ENCODE results near the genes BRAF and CTAGE6.

GRCh38 chr7:140376324-140376736 lies 22.0 kb downstream of the SLC37A3 start:
- RRBS: no CpG with 5 or more reads among the region's 6 CpGs

DNA sequence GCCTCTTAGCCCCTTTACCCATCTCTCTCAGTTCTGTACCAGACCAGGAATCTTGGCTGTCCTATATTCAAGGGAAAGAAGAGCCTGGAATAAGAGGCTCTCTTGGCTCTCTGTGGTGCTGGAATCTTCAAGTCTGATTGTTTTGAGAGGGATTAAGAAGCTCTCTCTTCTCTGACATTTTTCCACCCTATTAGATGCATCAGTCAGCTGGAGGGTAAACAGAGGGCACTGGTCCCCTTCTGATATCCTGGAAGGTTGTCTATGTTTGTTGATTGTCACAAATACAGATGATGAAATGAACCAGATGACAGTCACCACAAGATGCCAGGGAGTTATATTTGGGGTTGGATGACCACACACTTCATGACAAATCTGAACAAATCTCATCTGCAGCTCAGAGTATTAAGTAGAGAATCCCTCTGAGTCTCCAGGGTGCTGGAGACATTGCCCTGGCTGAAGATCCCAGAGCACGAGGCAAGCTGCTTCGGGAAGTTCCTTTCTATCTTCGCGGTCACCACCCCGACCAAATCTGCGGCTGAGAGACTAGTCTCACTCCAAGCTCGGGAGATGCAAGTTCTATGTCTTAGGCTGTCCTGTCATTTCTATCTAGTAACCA lies 9.1 kb downstream of the DENND2A start:
- RRBS: no CpG with 5 or more reads among the region's 7 CpGs

- RRBS: no CpG with 5 or more reads among the region's 4 CpGs
Observed at GRCh38 chr7:140824358-140824751, 100.4 kb downstream of the BRAF start.

DNA sequence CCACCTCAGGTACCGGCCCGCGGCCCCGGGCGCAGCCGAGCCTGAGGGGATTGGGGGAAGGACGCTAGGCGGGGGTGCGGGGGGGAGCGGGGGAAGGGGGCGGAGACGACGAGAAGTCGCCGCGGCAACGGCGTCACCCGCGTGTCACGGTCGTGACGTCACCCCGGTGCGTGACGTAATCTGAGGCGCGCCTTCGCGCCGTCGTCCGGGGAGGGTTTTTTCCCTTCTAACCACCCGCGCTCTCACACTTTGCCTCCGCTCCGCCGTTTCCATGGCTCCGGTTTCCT lies at the start of gene BRAF:
BRAF (minus strand) TSS at position 60 of the 287 bp plus-strand sequence.
- RRBS: 2% methylated on average over 17 of the region's 39 CpGs

DNA sequence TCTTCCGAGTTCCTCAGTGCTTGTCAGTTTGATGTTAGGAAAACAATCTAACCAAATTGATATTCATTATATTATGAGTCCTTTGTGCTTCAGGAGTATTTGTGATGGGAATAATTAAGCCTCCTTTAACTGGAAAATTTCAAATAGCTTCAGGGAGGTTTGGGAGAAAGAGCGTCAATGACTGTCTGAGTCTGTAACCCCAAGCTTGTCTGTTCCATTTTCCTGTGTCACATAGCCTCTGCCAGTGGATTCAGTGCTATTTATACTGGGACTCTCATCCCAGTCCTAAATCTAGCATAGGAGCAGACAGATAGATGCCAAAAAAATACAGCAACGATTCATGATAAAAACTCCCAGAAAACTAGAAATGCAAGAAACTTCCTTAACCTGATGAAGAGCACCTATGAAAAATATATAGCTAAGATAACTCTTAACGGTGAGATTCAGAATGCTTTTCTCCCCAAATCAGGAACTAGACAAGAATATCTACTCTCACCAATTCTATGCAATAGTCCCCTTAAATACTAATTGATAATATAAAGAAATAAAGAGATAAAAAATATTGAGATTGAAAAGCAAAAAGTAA lies 15.8 kb upstream of the AGK start:
- RRBS: no CpG with 5 or more reads among the region's 4 CpGs

DNA sequence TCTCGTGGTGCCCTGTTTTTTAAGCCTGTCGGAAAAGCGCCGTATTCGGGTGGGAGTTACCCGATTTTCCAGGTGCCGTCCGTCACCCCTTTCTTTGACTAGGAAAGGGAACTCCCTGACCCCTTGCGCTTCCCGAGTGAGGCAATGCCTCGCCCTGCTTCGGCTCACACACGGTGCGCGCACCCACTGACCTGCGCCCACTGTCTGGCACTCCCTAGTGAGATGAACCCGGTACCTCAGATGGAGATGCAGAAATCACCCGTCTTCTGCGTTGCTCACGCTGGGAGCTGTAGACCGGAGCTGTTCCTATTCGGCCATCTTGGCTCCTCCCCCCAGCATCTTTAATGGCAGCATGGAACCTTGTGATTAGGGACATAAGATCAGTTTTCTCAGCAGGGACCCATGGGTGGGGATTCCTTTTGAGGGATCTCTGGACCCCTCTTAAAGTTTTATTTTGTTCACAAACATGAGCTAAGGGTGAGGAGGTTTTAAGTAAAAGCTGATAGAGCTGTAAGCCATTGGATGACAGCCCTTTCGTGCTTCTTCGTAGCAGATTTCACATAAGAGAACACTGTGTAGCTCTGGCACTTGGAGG lies 9.8 kb upstream of the MGAM start:
- RRBS: no CpG with 5 or more reads among the region's 24 CpGs

DNA sequence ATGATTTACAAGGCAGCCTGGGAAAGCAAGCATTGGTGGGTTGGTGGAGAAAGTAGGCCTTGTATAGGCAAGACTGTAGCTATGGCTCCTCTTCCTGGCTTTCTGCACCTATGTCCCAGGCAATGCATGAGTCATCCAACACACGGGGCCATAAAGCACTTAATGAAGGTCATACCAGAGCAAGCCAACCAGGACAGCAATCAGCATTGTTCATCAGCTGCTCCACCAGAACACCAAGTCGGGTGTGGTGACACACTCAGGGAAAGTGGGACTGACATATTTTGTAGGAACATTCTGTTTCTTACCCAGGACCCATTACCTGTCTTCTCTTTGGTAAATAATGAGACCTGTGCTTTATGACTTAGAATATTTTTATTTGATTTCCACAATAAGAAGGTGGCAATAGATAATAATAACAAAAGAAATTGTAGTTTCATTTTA lies 5.9 kb downstream of the MGAM start:
- RRBS: no CpG with 5 or more reads among the region's 2 CpGs

DNA sequence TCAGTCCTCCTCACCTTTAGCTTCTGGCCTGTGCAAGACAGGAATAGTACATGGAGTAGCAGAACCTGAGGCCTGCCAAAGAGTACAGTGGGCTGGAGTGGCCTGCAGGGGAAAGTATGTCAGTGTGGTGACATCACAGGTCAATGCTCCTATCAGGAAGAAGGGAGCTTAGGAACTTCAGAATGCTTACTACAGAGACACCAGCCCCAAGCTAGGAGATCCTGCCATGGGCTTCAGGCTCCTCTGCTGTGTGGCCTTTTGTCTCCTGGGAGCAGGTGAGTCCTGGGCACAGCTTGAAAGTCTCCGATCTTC lies 133.8 kb upstream of the PRSS58 start:
- RRBS: no CpG with 5 or more reads among the region's 1 CpG

GRCh38 chr7:142477790-142478374 lies 220.0 kb upstream of the PRSS58 start:
- RRBS: no CpG with 5 or more reads among the region's 6 CpGs

- RRBS: no CpG with 5 or more reads among the region's 11 CpGs
Observed at GRCh38 chr7:142804455-142805481, 34.0 kb downstream of the PRSS2 start.

DNA sequence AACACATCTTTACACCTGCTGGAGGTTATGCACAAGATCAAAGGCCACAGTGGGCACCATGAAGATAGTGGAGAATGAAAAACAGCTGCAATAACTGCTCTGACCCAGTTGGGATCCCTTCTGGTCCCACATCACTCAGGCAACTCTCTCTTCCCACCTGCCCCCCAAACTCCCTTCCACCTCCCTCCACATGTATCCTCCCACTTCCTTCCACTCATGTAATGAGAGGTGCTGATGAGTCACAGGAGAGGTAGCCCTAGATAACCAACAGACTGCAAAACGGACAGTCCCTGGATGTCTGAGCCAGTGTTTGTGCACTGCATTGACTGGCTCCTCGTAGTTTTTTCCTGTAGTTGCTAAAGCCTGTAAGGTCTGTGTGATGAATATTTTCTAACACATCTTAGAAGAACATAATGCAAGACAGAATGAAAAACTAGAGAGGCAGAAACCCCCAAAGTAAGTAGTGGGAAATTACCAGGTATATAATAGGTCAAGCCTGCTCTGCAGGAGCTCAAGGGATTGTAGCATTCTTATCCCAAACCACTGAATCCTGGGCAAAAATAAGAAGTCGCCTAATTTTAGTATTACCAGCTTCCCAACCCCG lies 38.5 kb downstream of the PRSS2 start:
- RRBS: no CpG with 5 or more reads among the region's 4 CpGs

GRCh38 chr7:142813161-142814036 lies 41.5 kb upstream of the EPHB6 start:
- RRBS: no CpG with 5 or more reads among the region's 4 CpGs

DNA sequence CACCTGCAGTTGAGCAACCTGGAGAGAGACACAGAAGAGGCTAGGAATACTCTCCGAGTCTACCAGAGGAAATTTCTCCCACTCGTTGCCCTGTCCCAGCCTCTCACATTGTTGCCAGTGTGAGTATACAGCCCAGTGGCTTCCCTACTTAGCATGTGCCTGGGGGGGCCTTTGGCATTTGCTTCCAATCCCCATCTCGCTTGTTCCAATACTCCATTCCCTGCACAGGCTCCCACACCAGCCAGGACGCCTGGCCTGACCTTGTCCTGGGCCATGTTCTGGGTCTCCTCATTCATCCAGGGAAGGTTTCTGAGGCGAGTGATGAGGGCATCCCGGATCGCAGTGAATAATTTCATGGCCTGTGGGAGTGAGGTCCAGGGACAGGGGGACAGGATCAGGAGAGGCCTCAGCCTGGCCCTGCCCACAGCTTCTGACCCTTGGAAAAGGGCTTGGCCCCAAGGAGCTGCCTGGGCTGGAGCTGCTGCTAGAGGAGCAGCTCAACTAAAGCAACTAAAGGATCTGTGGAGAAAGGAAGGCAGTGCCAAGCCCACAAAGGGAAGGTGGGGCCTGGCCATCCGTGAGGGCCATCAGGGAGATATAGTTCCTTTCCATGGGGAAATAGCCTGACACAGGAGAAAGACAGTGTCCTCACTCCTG lies 5.2 kb downstream of the LLCFC1 start:
- RRBS: no CpG with 5 or more reads among the region's 8 CpGs

DNA sequence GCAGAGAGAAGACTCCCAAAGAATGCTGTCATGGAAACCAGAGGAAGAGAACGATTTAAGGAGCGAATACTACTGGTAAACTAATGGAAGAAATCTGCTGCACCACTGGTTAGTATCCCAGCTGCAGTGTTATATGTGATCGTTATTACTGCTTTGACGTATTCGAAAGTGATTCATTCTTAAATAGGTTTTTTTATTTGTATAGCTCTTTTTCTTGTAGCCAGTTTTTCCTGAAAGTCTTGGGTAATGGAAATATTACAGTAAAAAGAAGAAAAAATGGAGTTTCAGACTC lies 1.3 kb downstream of the CASP2 start:
- RRBS: no CpG with 5 or more reads among the region's 5 CpGs

GRCh38 chr7:143315707-143316006 lies 254 bp upstream of the CLCN1 start:
- RRBS: no CpG with 5 or more reads among the region's 5 CpGs

GRCh38 chr7:143318640-143319140 lies 2.8 kb downstream of the CLCN1 start:
- RRBS: no CpG with 5 or more reads among the region's 6 CpGs

GRCh38 chr7:143331468-143331909 lies 15.6 kb downstream of the CLCN1 start:
- RRBS: no CpG with 5 or more reads among the region's 4 CpGs

- RRBS: no CpG with 5 or more reads among the region's 3 CpGs
Observed at GRCh38 chr7:143409222-143409638, 574 bp upstream of the EPHA1 start.

DNA sequence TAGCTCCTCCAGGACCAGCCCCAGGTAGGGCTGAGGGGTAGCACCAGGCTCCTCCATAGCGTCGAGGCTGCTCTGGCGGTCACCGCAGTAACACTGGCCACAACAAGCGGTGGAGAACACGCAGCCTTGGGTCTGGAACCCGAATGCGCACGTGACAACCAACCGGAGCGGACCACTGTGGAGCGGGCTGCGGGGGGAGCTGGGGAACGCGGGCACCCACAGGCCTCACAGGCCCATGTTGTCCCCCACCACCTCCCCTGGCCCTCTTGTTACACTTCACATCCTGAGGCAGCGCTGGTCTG lies at the start of gene CTAGE6:
CTAGE6 (minus strand) TSS at position 95 of the 302 bp plus-strand sequence.
- RRBS: no CpG with 5 or more reads among the region's 16 CpGs

- RRBS: no CpG with 5 or more reads among the region's 11 CpGs
Observed at GRCh38 chr7:143875821-143876580, 26.0 kb downstream of the TCAF1 start.

Measured in mononuclear cell (primary cell).